ENCODE measurements around a stretch of chr2.

DNA sequence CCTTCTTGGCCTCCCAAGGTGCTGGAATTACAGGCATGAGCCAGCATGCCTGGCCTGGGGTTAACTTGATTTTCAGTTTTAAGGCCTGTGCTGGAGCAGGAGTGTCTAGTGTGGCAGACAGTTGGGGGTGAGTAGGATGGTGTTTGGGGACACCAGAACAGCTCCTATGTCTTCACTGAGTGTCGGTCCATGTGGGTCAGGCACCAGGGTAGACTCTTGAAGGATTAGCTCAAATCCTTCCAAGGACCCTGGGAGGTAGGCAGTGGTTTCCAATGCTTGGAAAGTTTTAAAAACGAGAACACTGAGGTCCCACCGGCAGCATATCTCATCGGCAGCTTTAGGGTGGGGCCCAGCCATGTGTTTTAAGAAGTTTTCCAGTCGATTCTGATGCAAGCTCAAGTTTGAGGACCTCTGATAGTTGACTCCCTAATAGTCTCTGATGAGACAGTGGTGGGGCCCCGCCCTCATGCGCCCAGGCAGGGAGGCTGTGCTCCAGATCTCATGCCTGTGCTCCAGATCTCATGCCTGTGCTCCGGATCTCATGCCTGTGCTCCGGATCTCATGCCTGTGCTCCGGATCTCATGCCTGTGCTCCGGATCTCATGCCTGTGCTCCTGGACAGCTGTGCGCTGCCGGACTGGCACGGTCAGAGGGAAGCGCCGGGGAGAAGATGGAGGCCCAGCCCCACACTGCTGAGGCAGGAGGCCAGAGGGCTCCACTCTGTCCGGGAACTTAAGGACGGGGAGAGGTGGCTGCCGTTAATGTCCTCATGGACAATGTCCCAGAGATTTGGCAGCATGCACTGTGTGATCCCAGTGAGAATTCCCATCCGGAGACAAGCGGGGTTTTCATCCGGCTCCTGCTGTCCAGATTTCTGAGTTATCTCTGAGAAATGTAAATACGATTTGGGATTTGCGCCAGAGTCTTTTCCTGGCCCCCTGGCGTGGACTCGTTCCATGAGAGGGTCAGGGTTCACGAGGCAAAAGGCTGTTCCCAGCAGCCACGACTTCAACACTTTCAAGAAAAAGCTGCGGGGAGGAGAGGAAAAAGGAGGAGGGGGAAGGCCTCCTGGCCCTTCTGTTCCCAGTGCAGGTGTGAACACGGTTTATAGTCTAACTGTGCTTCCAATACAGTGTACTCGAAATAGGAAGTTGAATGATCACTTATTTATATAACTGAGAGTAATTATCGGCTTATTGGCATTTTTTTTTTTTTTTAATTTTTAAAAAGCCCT, 9.5 kb upstream of the COLEC11 start:
- RRBS, result 95% methylated on average over 5 of the region's 32 CpGs

GRCh38 chr2:3611049-3611703, 16.3 kb downstream of the COLEC11 start:
- RRBS, result 97% methylated on average over 7 of the region's 23 CpGs

DNA sequence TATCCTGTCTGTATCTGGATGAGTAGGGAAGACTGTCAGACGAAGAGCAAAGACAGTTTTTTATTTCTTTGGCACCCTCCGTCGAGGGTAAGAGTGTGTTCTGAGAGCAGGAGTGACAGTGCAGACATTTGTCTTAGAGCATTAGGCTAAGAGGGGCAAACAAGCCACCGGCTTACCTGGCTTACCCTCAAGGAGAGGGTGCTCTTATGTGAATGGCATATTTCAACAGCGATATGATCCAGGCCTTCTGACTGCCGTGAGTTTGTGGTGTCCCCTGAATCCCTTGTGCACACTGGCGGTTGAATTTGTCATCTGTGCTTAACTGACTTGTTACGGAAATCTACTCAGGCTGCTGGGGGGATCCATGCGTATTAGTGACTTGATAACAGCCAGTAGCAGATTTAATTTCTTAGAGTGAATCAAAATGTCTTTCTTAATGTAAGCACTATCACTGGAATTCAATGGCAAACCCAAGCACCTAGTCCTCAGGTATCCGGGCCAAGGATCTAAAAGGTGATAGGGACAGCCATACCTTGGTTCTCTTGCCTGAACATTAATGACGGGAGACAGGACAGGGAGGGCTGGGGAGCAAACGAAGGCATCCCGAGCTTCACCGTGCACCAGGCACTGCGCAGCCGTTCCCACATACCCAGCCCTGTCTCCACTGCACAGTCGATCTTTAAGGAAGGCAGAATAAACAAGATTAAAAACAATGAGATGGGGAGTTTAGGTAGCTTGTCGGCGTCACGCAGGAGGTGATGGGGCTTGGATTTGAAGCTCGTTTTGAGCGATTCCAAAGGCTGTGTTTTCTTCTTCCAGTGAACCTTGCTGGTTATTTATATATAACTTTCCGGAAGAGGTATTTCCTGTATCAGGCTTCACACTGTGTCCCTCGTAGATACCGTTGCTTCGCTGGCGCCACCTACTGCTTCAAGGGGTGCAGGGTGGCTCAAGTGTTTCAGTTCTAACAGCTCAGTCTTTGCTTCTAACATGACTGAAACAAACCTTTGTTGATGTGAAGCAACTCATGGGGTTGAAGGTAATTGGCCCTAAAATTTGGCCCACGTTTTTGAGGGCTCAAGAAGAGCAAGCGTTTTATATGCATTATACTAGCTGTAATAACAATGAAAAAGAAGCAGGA, 77.1 kb downstream of the DCDC2C start:
- RRBS, result no CpG with 5 or more reads among the region's 29 CpGs

DNA sequence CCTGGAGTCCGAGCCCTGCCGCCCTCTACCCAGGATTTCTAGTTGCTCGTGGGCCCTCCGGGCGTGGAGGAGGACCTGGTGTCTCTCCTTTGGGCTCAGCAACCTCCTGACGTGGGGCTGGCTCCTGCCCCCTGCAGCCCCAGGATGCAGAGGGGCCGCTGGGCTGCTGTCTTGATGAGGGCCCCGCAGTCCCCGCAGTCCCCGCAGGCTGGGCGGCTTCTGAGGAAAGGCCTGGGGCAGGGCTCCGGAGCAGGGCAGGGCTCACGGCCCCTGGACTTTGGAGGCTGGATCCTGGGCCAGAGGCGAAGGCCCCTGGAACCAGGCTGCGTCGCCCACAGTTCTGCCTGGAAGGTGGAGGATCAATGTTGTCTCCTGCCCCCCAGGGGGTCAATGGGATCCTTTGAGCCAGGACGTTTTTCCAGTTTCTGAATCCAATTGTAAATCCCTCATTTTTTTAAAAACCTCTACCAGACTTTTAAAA, 172.9 kb downstream of the RNF144A start:
- RRBS, result no CpG with 5 or more reads among the region's 17 CpGs

DNA sequence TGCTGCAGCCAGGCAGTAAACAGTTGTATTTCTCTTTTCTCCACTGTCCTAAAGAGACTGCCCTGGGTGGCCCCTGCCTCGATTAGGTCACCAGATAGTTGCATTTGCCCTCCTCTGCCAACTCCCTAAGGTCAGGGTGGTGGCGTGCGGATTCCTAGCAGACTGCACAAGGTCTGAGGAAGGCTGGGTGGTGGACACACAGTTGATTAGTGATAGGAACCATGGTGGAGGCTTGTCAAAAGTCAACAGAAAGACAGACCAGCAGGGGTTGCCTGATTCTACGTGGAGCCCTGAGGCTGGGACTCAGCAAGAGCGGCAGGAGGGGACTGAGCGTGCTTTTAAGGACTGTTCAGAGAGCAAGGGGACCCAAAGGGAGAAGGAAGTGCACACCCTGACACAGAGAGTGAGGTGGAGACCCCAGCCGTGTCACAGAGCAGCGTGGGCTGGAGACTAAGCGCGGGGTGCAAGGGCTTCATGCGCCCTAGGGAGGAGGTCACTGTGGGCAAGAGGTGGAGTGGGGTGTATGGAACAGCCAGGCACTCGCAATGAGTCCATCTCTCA, 513.2 kb downstream of the RNF144A start:
- RRBS, result no CpG with 5 or more reads among the region's 12 CpGs

DNA sequence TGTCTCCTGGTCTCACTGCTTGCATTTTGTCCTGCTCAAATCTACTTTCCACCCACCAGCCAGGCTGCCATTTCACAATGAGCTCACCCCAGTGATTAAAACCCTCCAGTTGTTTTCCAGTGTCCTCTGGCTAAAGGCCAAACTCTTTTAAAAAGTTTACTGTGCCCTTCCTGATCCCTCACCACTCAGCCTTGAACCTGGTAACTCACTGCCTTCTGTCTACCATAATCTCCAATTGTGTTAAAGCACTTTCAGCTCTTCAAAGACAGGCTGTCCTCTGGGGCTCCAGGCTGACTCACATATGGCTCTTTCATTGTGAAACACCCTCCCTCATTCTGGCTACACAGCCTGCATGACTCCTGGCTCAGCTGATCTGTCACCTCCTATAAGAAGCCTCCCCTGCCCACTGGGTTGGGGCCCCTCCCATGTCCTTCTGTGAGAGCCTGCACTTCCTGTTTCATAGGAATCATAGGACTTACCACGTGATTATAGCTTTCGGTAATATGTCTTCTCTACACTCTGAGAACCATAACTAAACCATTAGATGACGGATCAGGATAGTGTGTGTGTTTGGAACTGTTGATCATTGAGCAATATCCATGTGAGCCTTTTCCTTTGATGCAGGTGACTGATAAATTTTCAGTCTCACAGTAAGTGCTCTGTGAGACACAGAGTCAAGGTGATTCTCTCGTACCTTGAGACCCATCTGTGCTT, 590.9 kb upstream of the ID2 start:
- RRBS, result no CpG with 5 or more reads among the region's 4 CpGs

DNA sequence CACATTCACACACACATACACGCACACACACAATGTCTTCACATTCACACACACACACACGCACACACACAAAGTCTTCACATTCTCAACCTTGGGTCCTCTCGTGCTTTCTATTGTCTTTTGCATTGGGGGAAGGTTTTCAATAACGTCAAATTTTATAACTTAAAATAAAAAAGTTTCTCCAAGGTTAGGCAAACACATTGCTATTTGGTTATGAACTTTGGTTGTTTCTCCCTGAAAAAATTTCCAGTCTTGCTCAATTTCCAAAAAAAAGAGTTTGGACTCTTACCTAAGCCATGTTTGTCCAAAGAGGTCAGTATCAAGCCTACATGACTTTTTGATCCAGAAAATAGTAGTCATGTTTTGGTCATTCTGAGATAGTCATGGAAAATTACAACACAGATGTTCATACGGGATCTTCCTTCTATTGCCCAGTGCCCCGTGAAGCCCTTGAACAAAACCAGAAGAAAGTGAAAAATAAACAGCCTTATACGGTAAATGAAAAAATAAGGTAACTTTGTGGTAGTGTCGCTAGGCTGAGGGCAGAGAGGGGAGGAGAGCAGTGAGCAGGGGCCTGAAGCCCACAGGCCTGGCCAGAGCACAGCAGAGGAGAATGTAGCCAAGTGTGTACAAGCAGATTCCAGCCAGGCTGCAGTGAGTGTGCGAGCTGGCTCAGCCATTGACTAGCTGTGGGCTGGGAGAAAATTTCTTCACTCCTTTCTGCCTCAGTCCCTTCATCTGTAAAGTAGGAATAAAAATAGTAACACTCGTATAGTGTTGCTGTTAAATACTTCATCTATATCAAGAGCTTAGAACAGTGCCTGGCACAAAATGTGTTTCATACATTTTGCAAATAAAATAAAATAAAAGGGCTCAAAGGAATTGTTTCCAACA, 542.6 kb upstream of the ID2 start:
- RRBS, result no CpG with 5 or more reads among the region's 10 CpGs

DNA sequence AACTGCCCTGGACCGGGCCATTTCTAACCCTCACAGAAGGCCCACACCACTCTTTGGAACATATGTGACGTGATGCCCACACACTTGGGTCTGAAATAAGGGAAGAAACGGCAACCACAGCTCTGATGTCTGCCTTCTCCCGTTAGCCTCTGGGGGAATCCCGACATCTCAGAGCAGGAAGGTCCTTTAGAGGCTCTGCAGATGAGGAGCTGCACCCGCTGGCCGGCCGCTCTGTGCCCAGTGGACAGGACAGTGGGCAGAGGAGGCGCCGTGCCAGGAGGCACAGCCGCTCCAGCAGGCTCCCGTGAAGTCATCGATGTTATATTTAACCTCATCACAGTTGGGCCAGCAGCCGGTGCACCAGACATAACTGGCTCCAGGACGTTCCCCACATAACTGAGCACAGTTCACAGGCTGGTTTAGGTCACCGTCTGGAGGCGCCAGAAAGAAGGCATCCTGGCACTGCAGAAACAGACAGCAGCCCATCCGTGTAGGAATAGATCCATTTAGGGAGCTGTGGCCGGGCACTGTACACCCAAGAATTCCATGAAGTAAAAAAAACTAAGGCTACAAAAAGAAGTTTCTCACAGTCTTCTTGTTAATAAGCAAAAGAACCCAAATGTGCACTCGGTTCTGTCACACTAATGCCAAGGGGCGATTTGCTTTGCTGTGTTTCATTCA, 461.8 kb upstream of the ID2 start:
- RRBS, result 93% methylated on average over 1 of the region's 21 CpGs

DNA sequence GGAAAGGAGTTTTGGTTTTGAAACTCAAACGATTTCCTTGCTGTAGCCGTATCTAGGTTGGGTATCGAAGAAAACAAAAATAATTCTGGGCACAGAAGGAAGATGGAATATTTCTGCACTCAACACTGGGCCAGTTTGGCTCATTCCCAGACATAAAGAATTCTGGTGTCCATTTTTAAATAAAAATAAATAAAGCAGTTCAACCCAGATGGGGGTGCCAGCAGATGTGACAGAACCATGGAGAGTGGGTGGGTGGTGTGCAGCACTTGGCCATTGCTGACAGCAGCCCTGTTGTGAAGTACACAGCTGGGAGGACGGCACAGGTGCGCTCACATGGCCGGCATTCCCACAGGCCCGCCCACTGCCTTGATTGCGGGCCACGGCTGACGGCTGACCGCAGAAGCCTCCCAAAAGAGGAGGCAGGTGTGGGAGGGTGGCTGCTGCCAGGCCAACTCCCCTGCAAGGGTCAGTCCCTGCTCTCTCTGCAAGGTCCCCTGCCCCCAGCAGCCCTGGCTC, 351.9 kb upstream of the ID2 start:
- RRBS, result no CpG with 5 or more reads among the region's 11 CpGs

- RRBS, result no CpG with 5 or more reads among the region's 3 CpGs
Observed at GRCh38 chr2:8409616-8410102, 272.2 kb upstream of the ID2 start.

GRCh38 chr2:8411642-8412028, 270.2 kb upstream of the ID2 start:
- RRBS, result no CpG with 5 or more reads among the region's 10 CpGs

- RRBS, result no CpG with 5 or more reads among the region's 13 CpGs
Observed at GRCh38 chr2:8425424-8425907, 256.4 kb upstream of the ID2 start.

DNA sequence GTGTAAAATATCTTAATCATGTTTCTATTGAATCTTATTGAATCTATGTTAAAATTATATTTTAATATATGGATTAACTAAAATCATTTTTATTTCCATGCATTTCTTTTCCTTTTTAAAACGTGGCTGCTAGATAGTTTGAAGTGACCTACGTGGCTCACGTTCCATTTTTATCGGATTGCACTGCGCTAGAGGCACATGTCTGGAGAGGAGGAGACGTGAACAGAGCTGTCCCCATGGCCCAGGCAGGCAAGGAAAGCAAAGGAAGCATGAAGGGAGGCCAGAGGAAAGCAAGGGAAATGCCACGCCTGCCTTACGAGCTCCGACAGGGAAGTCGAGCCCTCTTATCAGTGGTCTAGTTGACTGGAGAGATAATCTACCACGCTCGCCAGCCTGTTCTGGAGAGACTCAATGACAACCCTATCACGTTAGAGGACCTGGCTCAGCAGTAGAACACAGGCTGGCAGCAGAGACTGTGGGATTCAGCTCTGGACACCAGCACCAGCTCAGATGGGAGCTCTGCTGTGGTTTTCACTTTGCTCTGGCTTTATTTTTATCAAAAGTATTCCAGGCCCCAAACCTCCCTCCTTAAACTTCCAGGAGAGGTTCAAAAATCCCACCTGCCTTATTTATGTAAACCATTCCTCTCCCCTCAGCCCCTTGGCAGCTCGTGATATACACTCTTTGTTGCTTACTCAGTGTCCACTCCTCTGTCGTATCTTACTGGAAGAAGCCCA, 202.5 kb upstream of the ID2 start:
- RRBS, result no CpG with 5 or more reads among the region's 15 CpGs

DNA sequence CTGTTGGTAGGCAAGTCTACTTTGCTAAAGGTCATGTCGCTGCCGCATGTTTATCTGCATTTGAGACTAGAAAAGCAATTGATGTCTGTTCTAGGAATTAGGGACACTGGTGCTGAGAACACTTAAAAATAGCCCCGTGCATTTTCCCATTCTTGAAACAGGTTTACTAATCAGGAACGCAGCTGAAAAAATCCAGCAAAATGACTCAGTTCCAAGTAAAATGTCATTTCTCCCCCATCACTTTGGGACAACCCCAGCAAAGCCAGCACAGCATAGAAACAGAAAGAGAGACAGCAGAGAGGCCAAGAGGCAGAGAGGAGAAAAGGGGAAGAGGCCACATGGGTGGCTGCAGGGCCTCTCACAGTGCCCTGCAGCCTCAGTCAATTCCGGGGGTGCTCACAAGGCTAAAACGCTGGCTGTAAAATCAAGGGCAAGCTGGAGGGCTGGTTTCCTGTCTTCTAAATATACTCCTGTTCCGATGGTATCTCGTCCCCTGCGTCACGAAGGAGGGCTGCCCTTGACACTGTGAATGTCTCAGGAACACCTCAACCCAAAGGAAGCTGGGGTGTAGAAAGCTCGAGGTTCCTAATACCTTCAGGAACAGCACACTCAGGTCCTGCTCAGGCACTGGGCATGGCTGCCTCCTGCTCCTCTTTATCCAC, 166.6 kb upstream of the ID2 start:
- RRBS, result no CpG with 5 or more reads among the region's 11 CpGs

- RRBS, result no CpG with 5 or more reads among the region's 12 CpGs
Observed at GRCh38 chr2:8581086-8581977, 100.5 kb upstream of the ID2 start.

DNA sequence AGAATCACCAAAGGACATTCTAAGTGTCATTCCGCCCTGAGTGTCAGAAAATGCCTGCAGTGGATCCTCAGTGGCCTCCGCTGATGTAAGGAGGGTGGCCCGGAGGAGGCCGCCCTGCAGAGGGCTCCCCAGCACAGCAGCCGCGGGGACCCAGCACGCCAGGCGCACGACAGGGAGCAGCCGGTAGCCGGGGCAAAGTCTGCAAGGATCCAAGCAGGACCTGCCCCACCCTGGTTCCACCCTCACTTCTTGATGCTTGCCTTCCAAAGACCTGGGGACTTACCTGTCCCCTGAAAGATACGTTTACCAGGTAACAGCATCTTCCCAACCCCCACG, 54.1 kb upstream of the ID2 start:
- RRBS, result 98% methylated on average over 2 of the region's 13 CpGs

GRCh38 chr2:8680090-8680848, 1.6 kb upstream of the ID2 start:
- RRBS, result no CpG with 5 or more reads among the region's 14 CpGs

- RRBS, result no CpG with 5 or more reads among the region's 2 CpGs
Observed at GRCh38 chr2:8955356-8955885, 48.1 kb downstream of the MBOAT2 start.

GRCh38 chr2:8975265-8975725, 28.2 kb downstream of the MBOAT2 start:
- RRBS, result no CpG with 5 or more reads among the region's 4 CpGs

- RRBS, result no CpG with 5 or more reads among the region's 7 CpGs
Observed at GRCh38 chr2:8977692-8978453, 25.6 kb downstream of the MBOAT2 start.

Measured in GM12891 (cell line).